ENCODE data around the gene ANKRD54.

DNA sequence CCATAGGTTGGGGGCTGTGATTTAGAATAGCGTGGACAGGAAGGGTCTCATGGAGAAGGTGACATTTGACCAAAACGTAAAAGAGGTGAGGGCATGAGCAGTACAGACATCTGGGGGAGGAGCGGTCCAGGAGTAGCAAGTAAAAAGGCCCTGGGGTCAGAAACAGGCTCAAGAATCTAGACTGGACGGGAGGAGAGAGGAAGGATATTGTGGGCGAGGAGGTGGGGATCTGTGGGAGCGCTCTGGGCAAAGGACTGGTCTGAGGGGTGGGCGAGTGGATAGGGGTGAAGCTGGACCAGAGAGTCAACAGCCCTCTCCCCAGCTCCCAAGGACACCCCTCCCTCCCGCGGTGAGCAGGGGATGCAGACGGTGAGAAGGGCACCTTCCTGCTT, 16.1 kb downstream of the CYTH4 start:
- PRO-cap, result no peak
- RAMPAGE, long total RNA, result no peak
- RRBS, result no CpG with 5 or more reads among the region's 10 CpGs

- PRO-cap, result no peak
- RAMPAGE, long total RNA, result no peak
- RRBS, result 33% methylated on average over 2 of the region's 23 CpGs
Observed at GRCh38 chr22:37318861-37319440, 36.6 kb downstream of the CYTH4 start.

- PRO-cap, result no peak
- RAMPAGE, long total RNA, result no peak
- RRBS, result no CpG with 5 or more reads among the region's 10 CpGs
Observed at GRCh38 chr22:37498561-37498921, 12.4 kb upstream of the MFNG start.

GRCh38 chr22:37503760-37504396, 15.3 kb downstream of the CARD10 start:
- PRO-cap, result no peak
- RAMPAGE, long total RNA, result no peak
- RRBS, result no CpG with 5 or more reads among the region's 14 CpGs

- PRO-cap, result no peak
- RAMPAGE, long total RNA, result no peak
- RRBS, result no CpG with 5 or more reads among the region's 10 CpGs
Observed at GRCh38 chr22:37563051-37563746, 2.9 kb downstream of the CDC42EP1 start.

GRCh38 chr22:37570076-37570906, 9.6 kb downstream of the LGALS2 start:
- PRO-cap, result no peak
- RAMPAGE, long total RNA, result no peak
- RRBS, result no CpG with 5 or more reads among the region's 10 CpGs

DNA sequence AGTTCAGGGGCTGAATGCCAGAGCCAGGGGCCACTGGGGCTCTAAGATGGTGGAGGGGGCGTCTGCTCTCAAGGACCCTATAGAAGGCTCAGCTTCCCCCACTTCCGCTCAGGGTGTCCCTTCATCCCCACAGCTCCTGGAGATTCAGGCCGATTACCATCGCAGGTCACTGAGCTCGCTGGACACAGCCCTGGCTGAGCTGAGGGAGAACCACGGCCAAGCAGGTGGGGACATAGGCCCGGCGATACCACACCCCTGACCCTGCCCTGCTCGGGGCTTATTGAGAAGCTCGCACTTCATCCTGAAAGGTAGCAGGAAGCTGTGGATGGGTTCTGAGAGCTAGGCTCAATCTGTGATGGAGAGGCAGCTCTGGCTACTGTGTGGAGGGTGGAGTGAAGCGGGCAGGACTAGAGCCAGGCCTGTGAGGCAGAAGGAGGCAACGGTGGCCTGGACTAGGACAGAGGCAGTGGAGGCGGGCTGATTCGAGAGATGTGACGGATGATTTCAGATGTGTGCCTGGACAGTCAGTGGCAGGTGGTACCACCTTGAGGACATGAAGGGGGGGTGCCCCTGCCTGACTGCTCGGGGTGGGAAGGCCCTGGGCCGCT, 5.4 kb downstream of the SH3BP1 start:
- PRO-cap, result no peak
- RAMPAGE, long total RNA, result no peak
- RRBS, result no CpG with 5 or more reads among the region's 17 CpGs

DNA sequence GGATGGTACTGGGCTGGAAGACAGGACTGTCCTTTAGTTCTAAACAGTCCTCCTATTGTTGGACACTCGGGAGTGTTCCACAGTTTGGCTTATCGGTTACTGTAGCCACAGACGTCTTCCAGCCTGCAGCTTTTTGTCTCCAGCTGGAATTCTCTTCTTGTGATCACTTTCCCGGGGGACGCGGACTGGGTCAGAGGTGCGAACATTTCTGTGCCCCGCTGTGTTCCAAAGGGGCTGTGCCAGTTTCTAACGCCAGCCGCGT, 6.2 kb downstream of the PDXP start:
- PRO-cap, result no peak
- RAMPAGE, long total RNA, result no peak
- RRBS, result no CpG with 5 or more reads among the region's 11 CpGs

GRCh38 chr22:37688234-37688468, 2.0 kb downstream of the NOL12 start:
- PRO-cap, result no peak
- RAMPAGE, long total RNA, result no peak
- RRBS, result no CpG with 5 or more reads among the region's 1 CpG

DNA sequence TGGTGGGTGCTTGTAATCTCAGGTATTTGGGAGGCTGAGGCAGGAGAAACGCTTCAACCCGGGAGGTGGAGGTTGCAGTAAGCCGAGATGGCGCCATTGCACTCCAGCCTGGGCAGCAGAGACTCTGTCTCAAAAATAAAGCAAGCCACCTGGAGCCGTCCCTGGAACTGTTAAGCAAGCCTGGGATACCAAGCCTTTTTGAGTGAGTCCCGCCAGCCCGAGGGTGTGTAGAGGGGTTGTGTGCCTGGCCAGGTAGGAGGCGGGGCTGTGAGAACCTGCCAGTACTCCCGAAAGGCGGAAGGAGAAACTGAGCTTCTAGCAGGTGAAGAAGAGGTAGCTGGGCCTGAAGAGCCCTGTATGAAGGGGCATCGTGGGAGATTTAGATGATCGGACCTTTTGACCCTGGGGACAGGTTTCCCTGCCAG, 52.4 kb downstream of the TRIOBP start:
- PRO-cap, result no peak
- RAMPAGE, long total RNA, result no peak
- RRBS, result no CpG with 5 or more reads among the region's 12 CpGs

GRCh38 chr22:37749645-37750499, 53.0 kb downstream of the TRIOBP start:
- PRO-cap, result no peak
- RAMPAGE, long total RNA, result no peak
- RRBS, result no CpG with 5 or more reads among the region's 14 CpGs

DNA sequence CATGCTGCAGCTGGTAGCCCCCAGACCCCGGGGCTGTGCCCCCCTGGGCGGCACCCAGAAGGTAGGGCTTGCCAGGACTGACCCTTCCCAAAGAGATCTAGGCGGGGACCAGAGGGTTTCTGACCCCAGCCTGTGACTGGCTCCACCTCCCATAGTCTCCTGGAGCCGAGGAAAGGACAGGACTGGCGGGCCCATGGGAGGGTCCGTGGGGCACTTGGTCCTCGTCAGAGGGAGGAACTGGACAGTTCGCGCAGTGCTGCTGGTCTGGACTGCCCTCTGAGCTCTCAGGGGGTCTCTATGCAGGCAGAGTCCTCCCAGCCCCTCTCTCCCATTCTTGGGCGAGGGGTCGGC, 53.9 kb upstream of the H1-0 start:
- PRO-cap, result no peak
- RAMPAGE, long total RNA, result no peak
- RRBS, result no CpG with 5 or more reads among the region's 11 CpGs

DNA sequence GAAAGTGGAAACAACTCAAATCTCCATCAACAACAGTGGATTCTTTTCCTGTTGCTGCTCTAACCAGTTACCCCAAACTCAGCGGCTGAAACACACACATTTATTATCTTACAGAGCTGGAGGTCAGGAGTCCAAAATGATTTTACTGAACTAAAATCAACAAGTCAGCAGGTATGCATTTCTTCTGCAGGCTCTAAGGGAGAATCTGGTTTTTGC, 9.0 kb upstream of the H1-0 start:
- PRO-cap, result no peak
- RAMPAGE, long total RNA, result no peak
- RRBS, result no CpG with 5 or more reads among the region's 1 CpG

DNA sequence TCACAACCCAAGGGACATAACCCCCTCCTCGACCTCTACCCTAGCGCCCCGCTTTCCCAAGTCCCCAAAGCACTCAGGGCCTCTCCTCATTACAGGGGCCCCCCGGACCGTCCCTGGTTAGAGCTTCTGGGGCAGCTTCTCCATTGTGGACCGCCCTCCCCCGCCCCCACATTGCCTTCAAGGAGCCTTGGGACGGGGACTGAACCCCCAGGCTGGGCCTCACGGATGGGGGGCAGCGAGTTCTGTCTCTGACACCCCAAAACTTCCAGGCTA, 982 bp upstream of the H1-0 start:
- PRO-cap, result no peak
- RAMPAGE, long total RNA, result no peak
- RRBS, result no CpG with 5 or more reads among the region's 10 CpGs

DNA sequence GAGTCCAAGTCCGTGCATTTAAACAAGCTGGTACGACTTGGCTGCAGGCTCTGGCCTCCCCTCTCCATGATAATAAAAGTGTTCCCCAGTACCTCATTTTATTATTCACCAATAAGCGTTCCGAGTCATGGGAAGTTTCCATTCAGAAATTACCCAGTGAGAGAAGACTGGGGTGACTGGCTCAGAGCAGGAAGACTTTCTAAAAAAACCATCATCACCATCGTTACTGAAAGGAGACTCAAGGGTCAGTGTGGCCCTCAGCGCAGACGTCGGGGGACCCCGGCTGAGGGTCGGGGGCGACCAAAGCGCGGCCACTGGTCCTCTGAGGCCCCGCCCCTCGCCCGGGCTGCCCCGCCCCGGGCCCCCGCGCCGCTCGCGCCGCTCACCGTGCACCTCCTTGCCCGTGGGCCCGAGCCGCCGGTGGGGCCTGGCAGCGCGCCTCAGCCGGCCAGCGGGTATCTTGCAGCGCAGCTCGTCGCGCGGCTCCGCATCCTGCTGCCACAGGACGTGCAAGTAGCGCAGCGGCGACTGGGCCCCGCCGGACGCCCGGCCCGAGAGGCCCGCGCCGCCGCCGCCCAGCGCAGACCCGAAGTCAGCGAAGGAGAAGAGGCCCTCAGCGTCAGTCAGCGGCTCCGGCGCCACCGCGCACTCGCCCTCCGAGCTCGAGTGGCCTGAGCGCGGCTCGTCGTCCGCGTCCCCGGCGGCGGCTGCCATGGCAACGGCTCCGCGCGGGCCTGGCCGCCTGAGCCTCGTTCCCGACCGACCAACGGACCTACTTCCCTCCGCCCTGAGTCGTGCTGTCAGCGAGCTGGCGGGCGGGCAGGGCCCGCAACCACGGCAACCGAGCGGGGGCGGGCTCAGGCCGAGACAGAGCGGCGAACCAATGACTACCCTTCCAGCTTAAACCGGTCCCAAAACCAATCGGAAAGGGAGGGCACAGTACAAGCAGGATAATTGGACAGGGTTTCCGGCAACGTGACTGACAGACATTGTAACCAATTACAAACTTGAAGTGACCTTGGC, at the start of gene ANKRD54:
TSS of gene ANKRD54 (minus strand) at position 810 of the 1,023 bp plus-strand sequence.
- PRO-cap, result bidirectional peak, plus-strand start outside the sequence, minus-strand start at position 774 of the sequence
- RAMPAGE, long total RNA, result no peak
- RRBS, result under 1% methylated on average over 58 of the region's 100 CpGs

- PRO-cap, result no peak
- RAMPAGE, long total RNA, result no peak
- RRBS, result no CpG with 5 or more reads among the region's 8 CpGs
Observed at GRCh38 chr22:37875646-37876173, 26.5 kb downstream of the EIF3L start.

DNA sequence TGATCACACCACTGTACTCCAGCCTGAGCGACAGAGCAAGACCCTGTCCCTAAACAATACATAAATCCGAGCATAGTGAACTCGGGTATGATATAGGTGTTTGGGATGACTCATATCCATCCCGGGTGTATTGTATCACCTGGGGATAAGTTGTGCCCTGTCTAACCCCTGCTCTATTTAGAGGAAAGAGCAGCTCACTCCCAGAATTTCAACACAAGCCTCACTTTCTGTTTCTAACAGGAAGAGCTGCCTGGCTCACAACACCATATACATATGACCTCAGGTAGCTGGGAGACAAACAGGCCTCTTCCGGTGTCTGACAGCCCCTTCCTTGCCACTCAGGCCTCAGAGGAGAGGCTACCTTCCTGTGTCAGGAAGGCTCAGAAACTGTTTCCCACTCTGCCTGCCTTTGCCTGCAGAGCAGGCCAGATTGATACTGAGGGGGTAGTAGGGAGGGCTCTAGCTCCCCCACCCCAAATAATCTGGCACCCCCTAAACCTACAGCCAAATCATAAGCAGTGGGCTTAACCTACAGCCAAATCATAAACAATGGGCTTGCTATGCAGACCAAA, 9.8 kb upstream of the MICALL1 start:
- PRO-cap, result no peak
- RAMPAGE, long total RNA, result no peak
- RRBS, result no CpG with 5 or more reads among the region's 5 CpGs

DNA sequence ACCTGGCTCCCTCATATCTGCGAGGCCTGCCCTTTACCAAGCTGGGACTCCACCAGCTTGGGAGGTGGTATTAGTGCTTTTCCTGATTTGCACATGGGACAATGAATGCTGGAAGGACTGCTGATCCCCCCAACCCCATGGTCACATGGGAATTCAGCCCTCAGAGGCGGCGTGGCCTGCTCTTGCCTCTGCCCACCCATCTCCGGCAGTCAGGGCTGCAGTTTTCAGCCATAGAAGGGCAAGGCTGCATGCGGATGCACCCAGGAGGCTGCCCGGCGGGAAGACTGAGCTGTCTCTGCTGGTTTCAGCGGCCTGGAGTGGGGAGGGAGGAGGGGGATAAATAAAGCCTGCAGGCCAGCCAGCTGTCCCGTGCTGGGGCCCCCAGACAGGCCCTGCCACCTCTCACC, 4.7 kb downstream of the MICALL1 start:
- PRO-cap, result no peak
- RAMPAGE, long total RNA, result no peak
- RRBS, result 62% methylated on average over 3 of the region's 9 CpGs

GRCh38 chr22:37940554-37941085, 12.8 kb downstream of the C22orf23 start:
- PRO-cap, result no peak
- RAMPAGE, long total RNA, result no peak
- RRBS, result no CpG with 5 or more reads among the region's 6 CpGs

DNA sequence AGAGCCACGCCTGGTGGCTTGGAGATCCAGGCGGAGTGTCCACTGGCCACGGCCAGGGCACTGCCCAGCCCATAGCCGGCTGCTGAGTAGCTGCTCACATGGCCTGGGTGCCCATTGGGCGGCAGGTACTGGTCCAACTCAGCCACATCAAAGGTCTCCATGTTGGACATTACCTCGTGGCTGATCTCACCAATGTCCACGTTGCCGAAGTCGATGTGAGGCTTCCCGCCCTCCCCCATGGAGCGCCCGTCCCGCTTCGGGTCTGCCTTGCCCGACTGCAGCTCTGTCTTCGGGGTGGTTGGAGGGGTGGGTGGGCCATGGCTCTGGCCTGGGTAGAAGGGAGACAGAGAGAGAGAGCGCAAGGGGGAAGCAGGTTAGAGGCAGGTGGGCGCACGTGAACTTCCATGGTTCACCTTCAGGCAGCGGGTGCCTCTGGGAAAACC, 10.5 kb downstream of the SOX10 start:
- PRO-cap, result no peak
- RAMPAGE, long total RNA, result no peak
- RRBS, result no CpG with 5 or more reads among the region's 20 CpGs